H4 (cell line): ENCODE results near the genes MAGED4 and NBDY.

DNA sequence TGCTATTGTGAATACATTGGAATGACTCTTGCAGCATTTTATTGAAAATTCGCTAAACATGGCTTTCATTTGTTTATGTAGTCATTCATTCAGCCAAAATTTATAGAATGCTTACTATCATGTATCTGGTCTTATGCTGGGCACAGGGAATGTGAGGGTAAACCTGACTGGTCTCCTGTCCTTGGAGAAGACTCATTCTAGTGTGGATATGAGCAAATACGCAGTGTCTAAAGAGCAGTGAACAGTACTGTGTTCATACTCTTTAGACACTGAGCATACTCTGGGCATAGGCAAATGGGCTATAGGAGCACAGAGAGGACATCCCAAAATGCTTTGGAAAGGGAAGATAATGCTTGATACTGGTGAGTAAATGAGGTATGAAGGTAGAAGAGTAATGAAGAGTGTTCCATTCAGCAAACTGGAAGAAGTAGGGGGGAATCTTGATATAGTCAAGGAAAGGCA lies 67.2 kb downstream of the GSPT2 start:
- RAMPAGE, long total RNA, result no peak

- RAMPAGE, long total RNA, result no peak
Observed at GRCh38 chrX:52184598-52185131, at the start of gene MAGED4. MAGED4 (plus strand) TSS chrX:52184888.

DNA sequence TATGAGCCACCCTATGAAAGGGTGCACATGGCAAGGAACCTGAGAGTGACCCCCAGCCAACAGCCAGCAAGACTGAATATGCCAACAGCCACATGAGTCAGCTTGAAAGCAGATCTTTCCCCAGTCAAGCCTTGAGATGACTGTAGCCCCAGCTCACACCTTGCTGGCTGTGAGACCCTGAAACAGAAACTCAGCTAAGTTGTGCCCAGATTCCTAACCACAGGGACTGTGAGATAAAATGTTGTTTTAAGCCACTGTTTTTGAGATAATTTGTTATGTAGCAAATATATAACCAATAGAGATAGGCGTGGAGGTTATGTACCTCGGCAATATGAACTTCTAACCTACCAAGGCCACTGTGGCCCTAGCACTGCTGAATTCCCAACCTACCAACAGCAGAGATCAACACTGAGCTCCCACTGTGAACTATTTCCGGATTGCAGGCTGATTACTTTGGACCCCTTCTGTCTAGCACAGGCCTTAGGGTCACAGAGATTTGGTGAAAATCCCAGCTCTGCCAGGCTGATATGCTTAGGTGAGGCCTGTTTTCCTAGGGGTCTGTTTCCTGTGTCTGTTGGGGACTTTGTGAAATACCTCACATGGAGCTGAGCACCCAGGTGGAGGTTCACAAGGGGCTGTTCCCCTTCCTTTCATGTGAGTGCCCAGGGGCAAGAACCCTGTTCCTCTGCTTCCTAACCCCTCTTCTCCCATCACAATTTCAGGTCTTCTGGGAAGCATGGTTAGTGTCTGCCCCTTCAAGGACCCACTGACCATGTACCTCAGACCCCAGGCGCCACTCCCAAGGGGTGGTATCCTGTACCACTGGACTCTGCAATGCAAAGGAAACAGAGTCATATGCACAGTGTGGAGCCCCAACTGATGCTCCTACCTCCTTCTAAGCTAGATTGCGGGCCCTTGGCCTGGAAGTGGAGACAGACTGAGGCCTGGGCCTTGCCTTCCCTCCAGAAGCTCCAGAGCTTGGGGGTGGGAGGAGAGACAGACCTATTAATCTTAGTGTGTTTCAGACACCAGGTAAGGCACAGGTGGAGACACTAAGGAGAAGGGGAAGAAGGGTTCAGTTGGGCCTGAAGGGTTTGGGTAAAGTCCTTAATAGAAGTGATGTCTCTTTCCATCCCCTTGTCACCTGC lies 35.8 kb downstream of the KDM5C start:
- RAMPAGE, long total RNA, result no peak

DNA sequence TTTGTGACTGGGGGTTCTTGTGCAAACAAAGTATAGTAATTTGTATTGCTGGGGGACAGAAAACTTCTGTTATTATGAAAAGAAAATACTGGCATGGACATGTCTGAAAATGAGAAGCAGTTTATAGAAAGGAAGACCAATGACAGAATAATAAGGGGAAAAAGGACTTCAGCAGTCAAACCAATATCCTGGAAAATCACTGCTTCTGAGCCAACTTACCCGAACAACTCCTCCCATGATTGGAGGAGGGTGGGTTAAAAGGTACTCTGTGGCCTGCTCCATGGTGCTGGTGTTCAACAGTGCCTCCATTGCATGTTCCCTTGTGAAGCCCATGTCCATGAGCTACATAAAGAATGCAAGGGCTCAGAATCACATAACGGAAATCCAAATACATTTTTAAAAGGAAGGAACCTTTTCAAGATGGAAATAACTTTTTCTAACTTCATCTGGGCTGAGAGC lies 95.7 kb downstream of the HUWE1 start:
- RAMPAGE, long total RNA, result no peak

- RAMPAGE, long total RNA, result no peak
Observed at GRCh38 chrX:53592198-53592876, 94.2 kb downstream of the HUWE1 start.

GRCh38 chrX:53603108-53603673 lies 83.3 kb downstream of the HUWE1 start:
- RAMPAGE, long total RNA, result no peak

- RAMPAGE, long total RNA, result no peak
Observed at GRCh38 chrX:53831936-53832320, 145.4 kb upstream of the HUWE1 start.

GRCh38 chrX:53937441-53938629 lies 106.4 kb downstream of the PHF8 start:
- RAMPAGE, long total RNA, result no peak

GRCh38 chrX:53992490-53993173 lies 51.6 kb downstream of the PHF8 start:
- RAMPAGE, long total RNA, result no peak

GRCh38 chrX:54496421-54496788 lies 371 bp upstream of the FGD1 start:
- RAMPAGE, long total RNA, result no peak

GRCh38 chrX:54499197-54499662 lies 3.2 kb upstream of the FGD1 start:
- RAMPAGE, long total RNA, result no peak

GRCh38 chrX:54563160-54563909 lies 33.3 kb downstream of the GNL3L start:
- RAMPAGE, long total RNA, result no peak

- RAMPAGE, long total RNA, result start-site peak on the plus strand at chrX:54808374-54808395, 76 reads
Observed at GRCh38 chrX:54808008-54809006, 762 bp downstream of the MAGED2 start.

DNA sequence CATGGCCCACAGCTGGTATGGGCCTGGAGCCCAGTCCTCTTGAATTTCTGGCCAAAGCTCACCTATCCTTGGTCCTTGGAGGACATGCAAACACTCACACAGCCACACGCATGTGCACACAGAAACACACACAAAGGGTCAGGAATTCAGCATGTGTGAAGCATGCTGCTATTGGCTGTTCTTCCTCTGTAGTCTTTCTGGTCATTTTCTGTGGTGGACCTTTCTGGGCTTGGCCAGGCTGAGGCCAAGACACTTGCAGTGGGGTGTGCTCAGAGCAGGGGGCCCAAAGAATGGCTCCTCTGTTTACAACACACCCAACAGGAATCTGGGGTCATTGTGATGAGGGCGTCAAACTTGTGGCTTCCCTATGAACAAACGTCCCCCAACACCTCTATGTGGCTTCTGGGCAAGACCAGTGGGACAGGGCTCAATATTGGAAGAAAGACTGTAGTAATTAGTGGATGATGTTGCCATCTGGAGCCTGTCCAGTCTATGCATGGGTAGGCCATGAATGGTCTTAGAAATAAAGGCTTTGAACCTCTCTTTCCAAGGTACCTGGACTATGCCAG lies 6.6 kb downstream of the MAGED2 start:
- RAMPAGE, long total RNA, result no peak

GRCh38 chrX:55159569-55159768 lies 1.5 kb downstream of the FAM104B start:
- RAMPAGE, long total RNA, result no peak

- RAMPAGE, long total RNA, result no peak
Observed at GRCh38 chrX:55161532-55161949, 556 bp upstream of the FAM104B start.

GRCh38 chrX:56017142-56017477 lies 215.0 kb upstream of the KLF8 start:
- RAMPAGE, long total RNA, result no peak

DNA sequence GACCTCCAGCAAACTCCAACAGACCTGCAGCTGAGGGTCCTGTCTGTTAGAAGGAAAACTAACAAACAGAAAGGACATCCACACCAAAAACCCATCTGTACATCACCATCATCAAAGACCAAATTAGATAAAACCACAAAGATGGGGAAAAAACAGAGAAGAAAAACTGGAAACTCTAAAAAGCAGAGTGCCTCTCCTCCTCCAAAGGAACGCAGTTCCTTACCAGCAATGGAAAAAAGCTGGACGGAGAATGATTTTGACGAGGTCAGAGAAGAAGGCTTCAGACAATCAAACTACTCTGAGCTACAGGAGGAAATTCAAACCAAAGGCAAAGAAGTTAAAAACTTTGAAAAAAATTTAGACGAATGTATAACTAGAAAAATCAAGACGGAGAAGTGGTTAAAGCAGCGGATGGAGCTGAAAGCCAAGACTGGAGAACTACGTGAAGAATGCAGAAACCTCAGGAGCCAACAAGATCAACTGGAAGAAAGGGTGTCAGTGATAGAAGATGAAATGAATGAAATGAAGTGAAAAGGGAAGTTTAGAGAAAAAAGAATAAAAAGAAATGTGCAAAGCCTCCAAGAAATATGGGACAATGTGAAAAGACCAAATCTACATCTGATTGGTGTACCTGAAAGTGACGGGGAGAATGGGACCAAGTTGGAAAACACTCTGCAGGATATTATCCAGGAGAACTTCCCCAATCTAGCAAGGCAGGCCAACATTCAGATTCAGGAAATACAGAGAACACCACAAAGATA lies 47.2 kb upstream of the KLF8 start:
- RAMPAGE, long total RNA, result no peak

- RAMPAGE, long total RNA, result no peak
Observed at GRCh38 chrX:56228825-56229335, 3.3 kb upstream of the KLF8 start.

- RAMPAGE, long total RNA, result start-site peak on the plus strand at chrX:56729248-56729288, 250 reads
Observed at GRCh38 chrX:56729095-56729765, at the start of gene NBDY. NBDY (plus strand) TSS chrX:56729243.